Metastatic Liver Carcinoma in the Lung (tissue), 2 donors: ENCODE measurements around a stretch of chr6.

DNA sequence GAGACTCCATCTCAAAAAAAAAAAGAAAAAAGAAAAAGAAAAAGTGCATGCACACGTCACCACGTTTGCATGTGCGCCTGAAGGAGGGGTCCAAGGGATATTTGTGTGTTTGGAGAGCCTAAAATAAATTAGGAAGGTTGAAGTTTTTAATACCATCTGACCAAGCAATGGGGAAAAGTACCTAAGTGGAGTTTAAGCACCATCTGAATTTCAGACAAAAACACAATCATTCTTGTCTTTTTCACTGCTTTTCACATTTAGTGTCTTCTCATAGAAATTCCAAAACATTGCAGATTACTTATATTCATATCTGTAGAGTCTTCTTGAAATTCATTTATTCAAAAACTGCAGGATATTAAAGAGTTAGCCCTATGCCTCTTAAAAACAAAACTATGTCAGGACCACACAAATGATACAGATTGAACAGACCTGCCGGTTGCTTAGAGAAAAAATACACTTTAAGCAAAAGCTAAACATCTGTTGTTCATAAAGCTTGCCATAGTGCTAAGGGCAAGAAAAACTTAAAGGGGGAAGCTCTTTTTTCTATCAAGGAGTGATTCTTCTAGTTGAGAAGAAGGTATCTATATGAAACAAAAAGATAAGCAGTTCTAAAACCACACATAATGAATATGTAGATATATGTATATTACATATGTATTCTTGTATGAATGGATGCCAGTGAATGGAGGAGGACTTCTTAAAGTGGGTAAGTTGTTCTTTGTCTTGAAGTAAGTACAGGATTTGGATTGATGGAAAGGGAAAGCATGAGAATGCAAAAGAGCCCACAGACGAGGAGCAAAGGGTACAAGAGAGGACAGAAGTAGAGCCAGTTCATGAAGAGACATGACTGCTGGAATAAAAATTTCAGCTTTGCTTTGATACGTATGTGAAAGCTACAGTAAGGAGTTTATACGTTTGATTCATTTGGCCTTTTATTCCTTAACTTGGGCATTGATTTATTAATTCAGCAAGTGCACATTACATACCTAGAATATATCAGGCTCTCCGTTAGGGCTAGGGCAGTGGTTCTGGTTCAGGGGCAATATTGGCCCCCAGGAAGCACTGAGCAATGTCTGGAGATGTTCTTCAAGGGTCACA is 22.8 kb downstream of the MYLIP start:
- PRO-cap, 2 experiments: no peak in any of the 2 experiments

GRCh38 chr6:16277152-16278218 is 39.1 kb downstream of the GMPR start:
- PRO-cap, 2 experiments: no peak in any of the 2 experiments

DNA sequence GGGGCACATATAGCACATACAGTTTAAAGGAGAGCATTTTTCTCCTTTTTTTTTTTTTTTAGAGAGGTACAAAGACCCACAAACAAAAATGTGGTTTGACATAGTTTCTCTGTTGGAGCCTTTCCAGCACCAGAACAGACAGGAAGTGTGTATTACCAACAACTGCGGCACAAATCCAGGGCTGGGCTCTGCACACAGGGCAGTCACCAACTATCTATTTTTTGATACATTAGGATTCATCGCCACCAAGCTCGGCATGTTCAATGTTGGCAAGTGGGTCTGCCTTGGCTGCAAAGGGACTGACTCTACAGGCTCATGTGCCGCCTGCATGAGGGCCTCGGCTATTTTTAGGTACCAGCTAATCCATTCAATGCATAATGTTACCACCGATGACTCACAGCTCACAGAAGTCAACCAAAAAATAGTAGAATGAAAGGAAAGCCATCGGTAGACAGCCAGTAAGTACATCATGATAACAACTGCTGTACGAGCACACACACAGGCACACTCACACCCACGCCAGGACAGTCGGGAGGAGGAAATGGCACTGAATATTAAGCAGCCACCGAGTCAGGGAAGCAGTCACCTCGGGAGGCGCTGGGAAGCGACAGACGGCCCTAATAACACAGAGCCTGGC is 81.5 kb downstream of the GMPR start:
- PRO-cap, 2 experiments: peak in 2 of 2 experiments; most common plus-strand start position 581 of the sequence (in 2); most common minus-strand start position 301 of the sequence (in 1)

DNA sequence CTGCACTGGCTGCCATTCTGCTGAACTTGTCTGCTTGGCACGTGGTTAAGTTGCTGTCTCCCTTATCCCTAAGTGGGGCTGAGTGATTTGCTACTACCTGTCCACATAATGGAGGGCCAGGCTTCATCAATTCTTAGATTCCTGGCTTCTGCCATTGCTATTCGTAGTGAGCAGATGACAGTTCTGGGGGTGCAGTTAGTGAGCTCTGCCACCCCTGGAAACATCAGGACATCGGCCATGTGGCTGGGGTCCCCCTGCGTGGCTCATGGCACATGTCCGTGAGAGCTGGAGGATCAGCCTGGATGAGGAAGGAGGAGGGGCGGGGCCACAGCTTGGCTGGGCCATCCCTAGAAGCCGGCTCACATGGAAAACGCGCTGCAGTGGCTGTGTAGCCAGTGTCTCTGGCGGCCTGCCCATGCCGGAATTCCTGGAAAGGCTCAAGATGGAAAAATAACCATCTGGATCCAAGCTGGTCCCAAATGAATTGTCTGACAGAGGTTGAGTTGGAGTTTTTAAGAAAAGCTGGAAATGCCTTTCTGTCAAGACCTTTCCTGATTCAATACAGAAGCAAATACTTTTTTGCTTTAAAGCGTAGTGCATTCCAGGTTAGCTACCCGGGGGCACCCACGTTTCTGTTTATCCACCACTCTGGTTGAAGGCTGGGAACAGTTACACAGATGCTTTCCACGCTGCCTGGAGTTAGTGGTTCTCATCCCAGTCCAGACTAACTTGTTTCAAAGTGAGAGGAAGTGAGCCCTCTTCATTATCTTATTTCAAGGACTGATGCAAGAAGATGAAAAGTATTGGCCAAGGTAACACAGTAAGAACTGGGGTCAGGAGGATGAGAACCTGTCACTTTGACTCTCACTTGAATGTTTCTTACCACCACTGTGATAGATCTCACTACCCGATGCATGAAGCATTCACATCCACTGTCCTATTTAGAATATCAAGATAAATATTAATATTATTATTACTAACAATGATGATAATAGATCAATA is 99.0 kb downstream of the GMPR start:
- PRO-cap, 2 experiments: no peak in any of the 2 experiments

DNA sequence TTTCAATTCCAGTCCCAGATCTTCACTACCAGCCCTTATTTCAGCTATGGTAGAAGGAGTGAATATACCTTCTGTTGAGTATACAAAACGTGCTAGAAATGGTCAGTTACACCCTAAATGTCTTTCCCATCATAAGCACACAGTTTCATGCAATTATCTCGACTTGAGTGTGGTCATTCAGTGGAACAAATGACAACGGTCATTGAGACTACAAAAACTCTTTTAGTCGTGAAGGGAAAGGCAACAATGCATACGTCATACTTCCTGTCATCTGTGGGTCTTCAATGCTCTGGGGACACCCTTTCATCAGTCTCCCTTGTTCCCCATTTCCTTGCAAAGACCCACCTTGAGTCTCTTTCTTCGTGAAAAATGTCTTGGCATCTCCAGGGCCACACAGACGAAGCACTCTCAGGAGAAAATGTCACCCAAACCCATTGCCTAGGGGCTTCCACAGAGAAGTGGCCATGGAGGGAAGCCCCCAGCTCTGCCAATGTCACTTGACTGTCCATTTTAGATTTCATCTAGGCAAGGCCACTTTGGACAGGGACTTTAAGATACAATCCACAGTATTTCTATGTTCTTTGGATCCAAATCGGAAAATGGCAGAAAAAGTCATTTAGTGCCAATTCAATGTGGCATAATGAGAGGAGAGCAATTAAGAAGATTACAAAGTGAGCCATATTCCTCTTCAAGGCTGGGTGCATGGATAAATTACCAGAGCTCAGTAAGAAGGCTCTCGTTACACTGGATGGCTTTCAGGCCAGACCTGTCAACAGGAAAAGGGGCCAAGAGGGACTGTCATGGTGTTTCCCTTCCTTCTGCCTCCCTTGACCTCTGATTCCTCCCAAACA is 238.6 kb downstream of the GMPR start:
- PRO-cap, 2 experiments: no peak in any of the 2 experiments

- PRO-cap, 2 experiments: no peak in any of the 2 experiments
Observed at GRCh38 chr6:16480972-16481579, 242.7 kb downstream of the GMPR start.

GRCh38 chr6:16483370-16484000 is 245.1 kb downstream of the GMPR start:
- PRO-cap, 2 experiments: no peak in any of the 2 experiments

DNA sequence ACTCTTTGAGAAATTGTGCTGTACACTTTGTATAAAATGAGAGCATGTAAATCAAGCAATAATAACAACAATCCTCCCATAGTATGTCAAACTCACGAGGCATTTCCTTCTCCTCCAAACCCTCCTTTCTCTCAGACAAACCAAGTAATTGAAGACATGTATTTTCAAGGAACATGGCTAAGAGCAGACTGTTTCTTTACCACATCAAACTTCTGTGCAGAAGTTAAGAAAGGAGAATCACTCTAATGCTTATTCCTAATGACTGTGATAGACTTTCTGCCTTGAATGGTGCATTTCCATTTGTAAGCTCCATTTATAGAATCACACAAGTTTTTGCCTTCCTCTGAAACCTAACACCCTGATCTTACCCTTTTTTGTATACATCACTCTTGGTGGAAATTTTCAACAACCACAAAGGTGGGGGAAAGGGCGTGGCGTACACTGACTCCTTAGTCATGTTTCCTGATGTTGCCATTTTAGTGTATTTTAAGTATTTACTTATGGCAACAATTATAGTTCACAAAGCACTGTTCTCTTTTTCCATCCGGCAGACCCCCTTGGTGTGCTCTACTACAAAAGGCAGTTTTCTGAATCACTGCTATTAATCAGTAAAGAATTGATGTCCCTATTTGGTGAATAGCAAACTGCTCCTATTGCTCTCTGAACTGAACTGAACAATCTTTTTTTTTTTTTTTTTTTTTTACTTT is 92.1 kb downstream of the ATXN1 start:
- PRO-cap, 2 experiments: no peak in any of the 2 experiments

DNA sequence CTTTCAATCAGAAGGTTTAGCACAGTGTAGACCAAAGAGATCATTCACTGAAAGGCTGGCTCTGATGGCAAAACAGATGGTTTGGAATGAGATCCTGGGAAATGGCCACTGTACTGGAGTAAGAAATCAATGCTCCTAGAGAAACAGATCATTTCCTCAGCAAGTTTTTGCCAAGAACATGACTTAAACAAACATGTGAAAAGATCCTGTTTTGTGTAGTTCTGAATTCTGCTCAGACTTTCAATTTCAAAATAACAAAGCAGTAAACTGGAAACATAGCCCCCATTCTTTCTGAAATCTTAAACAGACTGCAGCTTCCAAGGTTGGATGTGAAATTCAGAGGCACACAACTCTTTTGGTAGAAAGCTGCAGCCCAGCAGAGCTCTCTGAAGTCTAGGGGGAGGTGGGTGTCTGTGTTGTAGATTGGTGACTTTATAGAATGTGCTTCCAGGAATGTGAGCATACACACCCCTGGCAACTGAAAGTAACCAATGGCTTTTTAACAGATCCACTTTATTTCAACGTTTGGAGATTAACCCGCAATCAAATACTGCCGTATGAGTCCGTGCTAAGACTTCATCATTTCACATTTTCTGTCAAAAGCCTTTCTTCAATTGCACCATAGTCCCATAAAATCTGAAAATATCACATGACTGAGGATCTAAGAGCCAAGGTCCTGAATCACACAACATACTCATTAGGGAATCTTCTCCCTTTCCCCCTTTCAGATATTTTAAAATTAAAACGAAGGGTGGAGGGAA is 86.4 kb downstream of the ATXN1 start:
- PRO-cap, 2 experiments: no peak in any of the 2 experiments

- PRO-cap, 2 experiments: no peak in any of the 2 experiments
Observed at GRCh38 chr6:16697583-16698337, 63.5 kb downstream of the ATXN1 start.

GRCh38 chr6:16712692-16713437 is 48.4 kb downstream of the ATXN1 start:
- PRO-cap, 2 experiments: no peak in any of the 2 experiments

- PRO-cap, 2 experiments: no peak in any of the 2 experiments
Observed at GRCh38 chr6:16768930-16769575, 7.8 kb upstream of the ATXN1 start.

GRCh38 chr6:17277229-17277837 is 3.8 kb upstream of the RBM24 start:
- PRO-cap, 2 experiments: no peak in any of the 2 experiments

DNA sequence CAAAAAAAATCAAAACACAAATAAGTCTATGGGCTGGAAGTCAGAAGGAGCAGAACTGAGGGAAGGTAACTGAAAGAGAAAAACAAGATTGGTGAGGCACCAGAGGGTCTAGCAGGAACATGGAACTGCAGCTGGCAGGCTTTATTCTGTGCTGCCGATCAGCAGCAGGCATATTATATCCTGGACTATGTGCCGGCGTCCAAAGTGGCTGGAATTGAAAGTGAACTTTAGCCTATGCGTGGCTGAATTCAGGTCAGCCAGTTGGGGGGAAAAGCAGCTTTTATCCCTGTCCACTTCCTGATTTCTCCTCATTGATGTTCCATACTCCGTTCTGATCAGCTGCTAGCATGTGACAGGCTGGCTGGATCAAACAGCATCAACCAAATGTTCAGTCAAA is 98.9 kb downstream of the CAP2 start:
- PRO-cap, 2 experiments: no peak in any of the 2 experiments

GRCh38 chr6:17599818-17600080 is 353 bp upstream of the FAM8A1 start:
- PRO-cap, 2 experiments: no peak in any of the 2 experiments

- PRO-cap, 2 experiments: no peak in any of the 2 experiments
Observed at GRCh38 chr6:17603993-17604269, 3.8 kb downstream of the FAM8A1 start.

DNA sequence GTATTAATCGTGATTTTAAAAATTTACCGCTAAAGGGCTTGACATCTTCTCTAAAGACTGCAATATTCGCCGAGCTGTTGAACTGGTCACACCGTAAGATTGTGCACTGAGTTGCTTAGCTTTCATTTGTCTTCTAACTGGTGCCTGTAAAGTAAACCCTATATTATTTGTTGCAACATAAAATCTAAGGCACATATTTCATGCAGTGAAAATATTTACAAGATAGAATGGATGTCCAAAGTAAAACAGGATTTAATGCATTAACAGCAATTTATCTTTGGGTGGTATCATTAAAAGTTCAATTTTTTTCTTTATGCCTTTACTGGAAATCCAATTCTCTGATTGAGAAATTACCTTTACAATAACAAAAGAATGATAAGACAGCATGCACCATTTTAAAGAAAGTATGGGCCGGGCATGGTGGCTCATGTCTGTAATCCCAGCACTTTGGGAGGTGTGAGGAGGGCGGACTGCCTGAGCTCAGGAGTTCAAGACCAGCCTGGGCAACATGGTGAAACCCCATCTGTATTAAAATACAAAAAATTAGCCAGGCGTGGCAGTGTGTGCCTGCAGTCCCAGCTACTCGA is 37.2 kb downstream of the NUP153 start:
- PRO-cap, 2 experiments: no peak in any of the 2 experiments

DNA sequence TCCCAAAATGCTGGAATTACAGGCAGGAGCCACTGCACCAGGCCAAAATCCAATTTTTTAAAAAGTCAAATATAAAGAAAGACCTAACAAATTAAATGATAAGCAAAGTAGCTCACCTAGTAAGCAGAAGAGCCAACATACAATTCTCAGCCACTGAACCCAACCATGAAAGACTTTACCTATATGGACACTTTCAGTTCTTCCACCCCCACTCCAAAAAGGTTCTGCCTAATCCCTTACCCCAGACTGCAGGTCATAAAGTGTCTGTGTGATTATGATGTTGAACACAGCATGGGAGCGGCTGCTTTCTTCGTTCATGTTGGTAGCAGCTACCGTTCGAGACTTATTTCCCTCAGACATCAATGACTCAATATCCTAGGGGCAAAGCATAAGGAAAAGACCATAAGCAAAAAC is 137.3 kb downstream of the KIF13A start:
- PRO-cap, 2 experiments: no peak in any of the 2 experiments

DNA sequence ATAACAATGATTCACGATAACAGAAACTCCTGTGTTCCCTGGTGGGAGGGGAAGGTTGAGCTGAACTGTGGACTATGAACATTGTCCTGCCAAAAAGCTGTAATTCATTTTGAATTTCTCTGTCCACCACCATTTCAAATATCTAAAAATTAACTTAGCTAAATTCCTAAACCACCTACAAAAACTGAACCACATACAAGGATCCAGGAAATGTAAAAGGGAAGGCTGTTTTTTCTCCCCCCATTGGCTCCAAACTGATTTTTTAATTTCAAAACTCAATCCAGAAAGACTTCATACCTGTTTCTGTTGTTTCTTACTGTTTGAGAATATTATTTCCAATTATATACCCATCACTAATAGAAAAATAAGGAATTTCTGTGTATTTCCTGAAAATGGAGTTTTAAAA is 7.5 kb downstream of the TPMT start:
- PRO-cap, 2 experiments: no peak in any of the 2 experiments

DNA sequence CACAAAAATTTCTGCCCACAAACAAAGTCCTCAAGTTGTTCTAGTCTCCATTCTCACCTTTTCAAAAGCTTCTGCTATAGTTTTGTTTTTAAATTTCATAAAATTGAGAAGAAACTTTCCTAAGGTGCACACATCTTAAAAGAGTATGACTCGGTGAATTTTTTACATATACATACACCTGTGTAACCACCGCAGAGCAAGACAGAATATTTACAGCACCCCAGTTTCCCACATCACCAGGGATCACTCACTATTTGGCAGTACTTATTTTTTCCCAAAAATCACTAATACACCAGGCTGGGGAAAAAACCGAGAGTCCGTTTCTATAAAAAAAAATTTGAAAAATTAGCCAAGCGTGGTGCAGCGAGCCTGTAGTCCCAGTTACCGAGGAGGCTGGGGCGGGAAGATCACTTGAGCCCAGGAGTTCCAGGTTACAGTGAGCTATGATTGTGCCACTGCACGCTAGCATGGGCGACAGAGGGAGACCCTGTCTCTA is 550 bp downstream of the TPMT start:
- PRO-cap, 2 experiments: peak in 1 of 2 experiments; most common plus-strand start position 387 of the sequence (in 1)